ENCODE measurements around a stretch of chr11.

DNA sequence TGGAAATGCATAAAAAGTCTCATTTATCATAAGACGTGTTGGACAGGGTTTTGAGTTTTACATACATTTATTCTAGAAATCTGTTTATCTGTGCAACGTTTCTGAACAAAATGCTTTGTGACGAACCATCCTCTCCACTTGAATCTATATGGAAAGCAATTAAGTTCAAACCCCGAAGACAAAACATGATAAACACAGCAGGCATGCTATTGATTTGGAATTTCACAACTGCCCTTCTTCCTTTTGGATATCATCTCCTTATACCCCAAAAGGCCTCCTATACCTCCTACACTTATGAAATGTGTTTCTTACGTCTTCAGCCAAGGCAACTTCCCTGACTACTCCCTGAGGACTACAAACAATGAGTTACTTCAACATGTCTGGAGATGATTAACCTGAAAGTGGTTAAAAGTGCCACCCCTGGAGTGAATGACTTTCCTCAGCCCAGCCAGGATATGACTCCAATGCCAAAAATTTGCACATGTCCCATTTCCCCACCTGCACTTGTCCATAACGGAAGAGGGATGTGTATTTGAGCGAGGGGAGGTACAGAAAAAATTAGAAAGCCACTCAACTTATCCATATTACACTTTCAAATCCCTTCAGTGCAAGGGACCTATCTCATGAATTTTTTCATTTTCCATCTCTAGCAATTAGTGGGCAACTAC, 37.0 kb downstream of the KIRREL3 start:
- PRO-cap, 3 experiments, result no peak in any of the 3 experiments

GRCh38 chr11:126990268-126990833, 10.2 kb downstream of the KIRREL3 start:
- PRO-cap, 3 experiments, result no peak in any of the 3 experiments

DNA sequence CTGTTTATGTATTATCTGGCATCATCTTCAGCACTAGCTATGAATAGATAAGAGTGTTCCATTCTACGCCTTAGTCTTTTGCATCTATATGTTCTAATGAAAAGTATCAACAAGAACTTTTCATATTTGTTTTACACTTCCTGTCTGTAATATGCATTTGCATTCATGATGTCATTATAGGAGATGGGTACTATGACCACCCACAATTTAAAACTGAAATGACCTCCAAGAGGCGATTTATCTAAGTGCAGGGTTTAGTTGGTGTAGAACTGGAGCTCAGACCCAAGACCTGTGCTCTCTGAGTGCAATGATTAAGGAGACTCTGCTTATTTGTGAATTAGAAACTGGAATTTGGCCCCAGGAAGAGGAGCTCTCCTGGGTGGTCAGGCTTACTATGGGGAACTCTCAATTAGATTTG, 289.1 kb downstream of the ETS1 start:
- PRO-cap, 3 experiments, result no peak in any of the 3 experiments

- PRO-cap, 3 experiments, result no peak in any of the 3 experiments
Measured at GRCh38 chr11:128345310-128345944, 241.9 kb downstream of the ETS1 start.

- PRO-cap, 3 experiments, result no peak in any of the 3 experiments
Measured at GRCh38 chr11:128479729-128480587, 107.4 kb downstream of the ETS1 start.

DNA sequence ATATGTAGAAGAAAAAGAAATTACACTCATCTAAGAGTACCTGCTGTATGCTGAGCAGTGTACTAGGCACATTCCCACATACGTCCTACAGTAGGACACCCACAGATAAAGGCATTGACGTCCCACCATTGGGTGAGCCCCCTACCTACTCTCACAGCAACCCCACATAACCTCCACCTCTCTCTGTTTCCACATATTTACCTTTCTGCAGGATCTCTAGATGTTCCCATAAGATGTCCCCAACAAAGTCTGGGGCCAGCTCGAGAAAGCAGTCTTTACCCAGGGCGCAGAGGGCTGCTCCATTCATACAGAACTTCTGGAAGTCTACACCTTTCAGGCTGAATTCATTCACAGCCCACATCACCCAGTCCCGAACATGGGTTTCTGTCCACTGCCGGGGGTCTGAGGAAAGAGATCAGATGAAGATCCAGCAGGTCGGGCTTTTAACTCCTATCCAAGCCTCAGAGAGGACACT, 98.2 kb downstream of the ETS1 start:
- PRO-cap, 3 experiments, result no peak in any of the 3 experiments

DNA sequence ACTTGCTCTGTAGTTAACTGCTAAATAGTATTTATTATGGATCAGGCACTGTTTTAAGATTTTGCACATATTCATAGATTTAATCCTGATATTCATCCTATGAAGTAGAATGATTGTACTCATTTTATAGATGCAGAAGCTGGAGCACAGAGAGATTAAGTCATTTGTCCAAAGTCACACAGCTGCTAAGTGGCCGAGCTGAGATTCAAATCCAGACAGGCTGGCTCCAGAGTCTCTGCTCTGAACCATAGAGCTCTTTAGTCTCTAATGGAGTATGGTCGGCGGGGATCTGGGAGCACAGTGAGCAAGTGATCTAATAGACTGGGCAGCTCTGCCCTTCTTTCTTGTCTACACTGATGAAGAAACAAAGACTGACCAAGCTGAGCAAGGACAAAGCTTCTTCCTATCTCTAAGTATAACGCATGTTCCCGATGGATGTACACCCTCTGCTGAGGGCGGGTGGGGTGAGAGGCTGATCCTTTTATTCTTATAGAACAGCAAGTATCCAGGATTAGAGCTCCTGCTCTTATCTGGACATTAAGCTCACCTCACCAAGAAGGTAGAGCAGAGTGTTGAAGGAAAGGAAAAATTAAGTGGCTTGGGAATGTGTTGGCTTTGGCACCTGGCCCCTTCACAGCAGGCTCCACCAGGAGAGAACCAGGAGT, 68.8 kb downstream of the ETS1 start:
- PRO-cap, 3 experiments, result no peak in any of the 3 experiments

GRCh38 chr11:128563892-128564606, 23.3 kb downstream of the ETS1 start:
- PRO-cap, 3 experiments, result no peak in any of the 3 experiments

- PRO-cap, 3 experiments, result peak in 2 of 3 experiments; most common minus-strand start chr11:128576084 (in 1)
Measured at GRCh38 chr11:128575990-128576614, 11.3 kb downstream of the ETS1 start.

DNA sequence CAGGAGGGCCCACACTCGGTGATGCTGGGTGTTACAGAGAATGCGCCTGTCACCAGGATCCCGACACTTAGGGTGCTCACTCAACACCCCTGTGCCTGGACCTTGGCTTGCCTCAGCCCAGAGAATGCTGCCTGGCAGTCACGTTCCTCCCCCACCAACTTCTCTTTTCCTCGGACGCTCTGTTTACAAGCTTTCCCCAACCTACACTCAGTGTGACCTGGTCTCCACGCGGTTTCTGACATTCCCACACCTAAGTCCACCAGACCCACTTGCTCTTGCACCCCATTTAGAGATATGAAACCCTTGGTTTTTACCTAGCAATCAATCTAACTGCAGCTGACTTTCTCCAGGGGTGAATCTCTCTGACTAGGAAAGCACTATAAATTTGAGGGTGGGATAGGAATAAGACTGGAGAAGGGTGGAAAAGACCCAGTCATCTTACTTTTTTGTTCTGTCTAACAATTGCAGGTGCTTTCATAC, 38.1 kb upstream of the ETS1 start:
- PRO-cap, 3 experiments, result no peak in any of the 3 experiments

DNA sequence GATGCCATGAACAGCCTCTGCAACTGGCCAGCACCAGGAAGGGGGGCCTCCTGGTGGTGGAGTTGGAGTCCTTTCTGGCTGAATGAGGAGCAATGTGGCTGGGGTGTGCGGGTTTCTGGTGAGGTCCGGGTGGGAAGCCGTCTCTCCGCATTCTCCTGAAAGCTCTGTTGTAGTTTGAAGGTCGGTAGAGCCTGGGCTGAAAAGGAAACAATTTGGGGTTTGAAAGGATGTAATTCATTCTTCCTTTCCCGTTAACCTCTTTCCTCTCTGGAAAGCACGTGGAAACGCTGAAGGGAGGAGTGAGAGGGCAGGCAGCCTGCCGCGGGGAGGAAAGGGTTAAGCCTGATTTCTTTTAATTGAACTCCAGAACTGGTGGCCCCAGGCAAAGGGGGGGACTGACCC, 1.9 kb upstream of the FLI1 start:
- PRO-cap, 3 experiments, result no peak in any of the 3 experiments

- PRO-cap, 3 experiments, result no peak in any of the 3 experiments
Measured at GRCh38 chr11:128696783-128697712, 3.2 kb downstream of the FLI1 start.

DNA sequence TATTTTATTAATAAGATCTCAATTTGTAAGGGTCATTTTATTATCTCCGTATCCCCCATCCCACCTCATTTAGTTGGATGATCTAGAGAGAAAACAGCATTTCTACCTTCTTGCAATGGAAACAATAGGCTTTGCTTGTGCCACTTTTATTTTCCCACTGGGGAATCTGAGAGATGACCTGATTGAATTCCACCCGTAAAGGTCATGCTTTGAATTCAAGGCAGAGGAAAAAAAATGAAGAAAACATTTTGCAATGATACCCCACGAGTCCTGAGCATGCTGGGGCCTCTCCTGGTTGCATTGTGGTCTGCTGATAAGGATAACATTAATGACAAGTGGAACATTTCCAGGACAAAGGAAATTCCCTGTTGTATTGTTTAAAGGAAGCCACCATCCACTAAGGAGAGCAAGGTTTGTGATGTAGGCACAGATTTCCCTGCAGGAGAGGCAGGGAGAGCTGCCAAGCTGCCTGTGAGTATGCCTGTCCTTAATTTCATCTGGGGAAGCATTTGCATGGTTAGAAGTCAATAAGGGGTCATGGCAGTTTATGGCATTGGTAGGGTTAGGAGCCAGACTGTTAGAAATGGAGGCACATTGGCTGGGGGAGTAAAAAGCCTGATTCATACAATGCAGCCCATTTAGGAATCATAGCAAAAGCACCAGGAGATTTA, 21.8 kb downstream of the FLI1 start:
- PRO-cap, 3 experiments, result no peak in any of the 3 experiments

DNA sequence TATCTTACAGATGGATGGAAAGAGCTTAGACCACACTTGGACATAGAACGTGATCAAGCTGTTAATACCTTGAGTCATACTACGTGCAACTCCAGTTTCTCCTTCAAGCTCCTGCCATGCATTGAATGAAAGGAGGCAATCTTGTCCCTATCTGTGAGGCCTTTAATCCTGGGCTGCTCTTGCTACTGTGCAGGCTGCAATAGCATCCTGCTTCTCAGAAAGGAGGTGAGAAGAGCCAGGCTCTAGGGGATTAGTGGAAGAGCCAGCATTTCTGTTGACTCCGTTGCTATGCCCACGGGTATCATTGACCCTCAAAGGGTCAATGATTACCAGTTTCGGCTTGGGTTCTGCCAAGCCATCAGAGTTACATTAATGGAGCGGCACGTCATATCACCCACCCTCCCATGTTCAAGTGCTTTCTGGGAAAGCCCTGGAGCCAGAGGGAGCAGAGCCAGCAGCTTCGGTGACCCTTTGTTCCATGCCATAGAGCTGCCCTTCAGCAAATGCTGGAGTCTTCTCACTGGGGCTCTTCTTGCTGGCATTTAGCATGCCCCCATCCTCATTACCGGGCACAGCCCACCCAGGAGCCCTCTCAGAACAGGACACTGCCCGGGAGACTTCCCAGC, 14.8 kb downstream of the KCNJ1 start:
- PRO-cap, 3 experiments, result no peak in any of the 3 experiments

- PRO-cap, 3 experiments, result no peak in any of the 3 experiments
Measured at GRCh38 chr11:129243551-129244005, 51.5 kb upstream of the ARHGAP32 start.

DNA sequence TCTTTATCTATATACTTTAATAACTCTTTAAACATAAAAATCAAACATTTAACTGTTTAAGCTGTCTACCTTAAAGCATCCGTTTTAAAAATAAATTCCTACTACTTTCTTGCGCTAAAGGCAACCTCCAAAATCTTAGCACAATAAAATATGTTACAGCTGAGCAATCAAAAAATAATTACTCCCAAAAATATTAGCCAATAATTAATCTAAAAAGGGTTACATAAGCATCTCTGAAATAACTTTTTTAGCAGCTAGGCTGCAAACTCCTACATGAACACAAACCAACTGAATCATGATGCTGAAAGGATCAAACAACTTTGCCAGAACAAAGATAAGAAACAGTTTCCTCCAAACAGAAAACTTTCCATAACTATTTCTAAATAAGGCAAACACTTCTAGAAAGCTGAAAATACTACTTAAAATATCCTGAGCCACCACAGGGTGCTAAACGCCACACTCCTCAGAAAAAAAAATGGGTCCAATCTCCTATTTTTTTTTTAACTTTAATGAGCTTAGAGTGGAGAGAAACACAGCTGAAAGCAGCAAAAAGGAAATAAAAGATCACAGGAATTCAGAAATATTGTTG, 68.6 kb upstream of the ARHGAP32 start:
- PRO-cap, 3 experiments, result peak in 1 of 3 experiments; most common minus-strand start position 290 of the sequence (in 1)

DNA sequence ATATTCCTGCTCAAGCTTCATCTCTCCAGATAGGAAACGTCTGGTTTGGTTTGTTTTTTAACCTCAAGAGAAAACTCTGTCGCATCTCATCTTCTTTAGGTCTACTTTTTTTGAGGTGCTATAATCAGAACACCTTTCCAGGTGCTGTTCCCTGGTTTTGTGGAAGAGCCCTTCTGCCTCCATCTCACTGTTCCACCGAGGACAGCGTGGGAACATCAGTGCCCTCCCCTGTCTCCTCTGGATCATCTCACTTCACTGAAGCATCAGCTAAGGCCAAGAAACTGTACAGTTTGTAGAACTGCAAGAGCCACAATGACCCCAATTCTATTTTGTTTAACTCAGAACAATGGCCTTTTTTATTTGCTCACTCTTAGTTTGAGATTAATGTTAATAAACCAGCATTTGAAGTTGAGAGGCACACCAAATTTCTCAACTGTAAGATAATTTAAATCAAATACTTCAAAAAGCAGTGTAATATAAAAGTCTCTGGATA, 82.2 kb upstream of the ARHGAP32 start:
- PRO-cap, 3 experiments, result no peak in any of the 3 experiments

GRCh38 chr11:129275750-129276351, 83.7 kb upstream of the ARHGAP32 start:
- PRO-cap, 3 experiments, result no peak in any of the 3 experiments

DNA sequence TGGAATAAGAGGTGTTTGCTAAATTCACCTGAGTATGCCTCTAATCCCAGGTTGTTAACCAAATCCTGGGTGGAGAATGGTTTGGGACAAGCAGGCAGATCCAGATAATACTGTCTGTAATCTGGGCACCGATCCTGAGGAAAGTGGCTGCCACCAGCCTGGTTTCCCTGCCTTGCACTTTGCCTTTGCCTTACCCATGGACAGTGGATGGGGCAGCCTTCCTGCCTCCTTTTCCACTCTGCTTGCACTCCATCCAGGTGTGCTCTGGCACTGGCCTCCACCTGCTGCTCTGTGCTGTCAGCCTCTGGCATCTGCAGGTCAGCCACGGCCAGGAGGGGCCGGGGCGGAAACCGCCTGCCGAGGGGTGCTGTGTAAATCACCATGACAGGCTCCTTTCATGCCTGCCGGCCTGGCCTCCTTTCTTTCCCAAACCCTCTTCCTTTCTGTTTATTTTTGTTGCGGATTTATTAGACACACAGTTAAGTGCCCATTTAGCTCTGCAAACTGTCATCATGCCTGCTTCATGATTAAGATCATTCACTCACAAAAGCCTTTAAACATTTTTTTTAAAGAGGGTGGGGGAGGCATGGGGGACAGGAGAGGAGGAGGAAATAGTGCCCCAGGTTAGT, 83.1 kb downstream of the BARX2 start:
- PRO-cap, 3 experiments, result peak in 3 of 3 experiments; most common plus-strand start position 450 of the sequence (in 1); most common minus-strand start position 291 of the sequence (in 3)

DNA sequence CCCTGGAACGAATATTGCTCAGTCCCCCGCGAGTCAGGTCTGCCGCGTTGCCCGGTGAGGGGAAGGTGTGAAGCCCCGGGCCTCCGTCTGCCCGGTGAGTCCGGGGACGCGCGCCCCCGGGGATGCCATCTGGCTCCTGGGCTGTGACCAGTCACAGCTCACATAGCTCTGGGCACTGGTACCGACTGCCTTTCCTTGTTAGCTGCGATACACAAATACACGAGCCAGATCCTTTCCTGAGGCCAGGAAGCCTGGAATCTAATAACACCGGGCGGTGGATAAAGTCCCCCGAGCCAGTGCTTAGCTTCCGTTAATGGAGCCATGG, 512 bp downstream of the TMEM45B start:
- PRO-cap, 3 experiments, result peak in 1 of 3 experiments; most common minus-strand start position 187 of the sequence (in 1)